Frontal cortex (tissue), 2 donors: ENCODE results near the genes PPP6C and ANGPTL2.

GRCh38 chr9:124868180-124869565 is 6.7 kb downstream of the ARPC5L start:
- RAMPAGE, long total RNA = no peak

- RAMPAGE, long total RNA = no peak
These were observed 7.1 kb upstream of the SCAI start for GRCh38 chr9:125150376-125150850.

DNA sequence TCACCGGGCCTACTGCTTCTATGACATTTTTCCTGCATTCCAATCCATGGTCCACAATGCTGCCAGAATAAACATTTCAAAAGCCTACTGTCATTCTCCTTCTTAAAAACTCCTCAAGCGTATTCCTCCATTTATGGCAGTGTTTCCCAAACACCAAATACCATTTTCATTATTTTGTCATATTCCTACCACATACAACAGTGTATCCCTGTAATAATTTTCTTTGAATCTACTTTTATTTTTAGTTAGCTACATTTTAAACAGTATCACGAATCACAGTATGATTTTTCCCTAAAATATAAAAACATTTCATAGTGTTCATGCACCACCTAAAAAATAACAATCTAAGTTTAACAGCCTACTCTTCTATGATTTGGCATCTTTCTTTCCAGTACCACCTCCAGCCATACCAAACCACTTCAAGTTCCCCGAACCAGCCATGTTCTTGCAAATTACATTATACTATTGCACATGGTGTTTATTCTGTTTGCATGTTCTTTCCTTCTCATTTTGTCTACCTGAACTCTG is 6.3 kb downstream of the PPP6C start:
- RAMPAGE, long total RNA = no peak

- RAMPAGE, long total RNA = no peak
These were observed at the start of gene PPP6C for GRCh38 chr9:125189396-125190445. Gene PPP6C (minus strand): TSS chr9:125189803.

DNA sequence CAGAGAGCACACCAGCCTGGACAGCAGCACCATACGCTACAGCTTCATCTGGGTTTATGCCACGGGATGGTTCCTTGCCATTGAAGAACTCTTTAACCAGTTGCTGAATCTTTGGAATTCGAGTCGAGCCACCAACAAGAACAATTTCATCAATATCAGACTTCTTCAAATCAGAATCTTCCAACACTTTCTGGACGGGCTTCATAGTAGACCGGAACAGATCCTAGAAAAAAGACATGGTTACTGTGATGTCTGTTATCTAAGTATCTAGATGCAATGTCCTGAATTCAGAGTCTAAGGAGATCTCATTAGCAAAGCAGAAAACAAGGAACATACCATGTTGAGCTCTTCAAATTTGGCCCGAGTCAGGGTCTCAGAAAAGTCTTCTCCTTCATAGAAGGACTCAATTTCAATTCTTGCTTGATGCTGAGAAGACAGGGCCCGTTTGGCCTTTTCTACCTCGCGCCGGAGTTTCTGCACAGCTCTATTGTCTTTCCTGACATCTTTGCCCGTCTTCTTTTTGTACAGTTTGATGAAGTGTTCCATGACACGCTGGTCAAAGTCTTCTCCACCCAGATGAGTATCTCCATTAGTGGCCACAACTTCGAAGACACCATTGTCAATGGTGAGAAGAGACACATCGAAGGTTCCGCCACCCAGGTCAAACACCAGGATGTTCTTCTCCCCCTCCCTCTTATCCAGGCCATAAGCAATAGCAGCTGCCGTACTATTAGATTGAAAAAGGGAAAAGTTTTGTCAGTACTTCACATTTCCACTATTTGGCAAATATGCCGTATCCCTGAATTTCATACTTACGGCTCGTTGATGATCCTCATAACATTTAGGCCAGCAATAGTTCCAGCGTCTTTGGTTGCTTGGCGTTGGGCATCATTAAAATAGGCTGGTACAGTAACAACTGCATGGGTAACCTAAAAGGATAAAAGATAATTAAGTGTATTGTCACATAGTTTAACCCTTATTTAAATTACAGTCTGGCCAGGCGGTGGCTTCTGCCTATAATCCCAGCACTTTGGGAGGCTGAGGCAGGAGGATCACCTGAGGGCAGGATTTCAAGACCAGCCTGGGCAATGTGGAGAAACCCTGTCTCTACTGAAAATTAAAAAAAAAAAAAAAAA is 2.2 kb downstream of the HSPA5 start:
- RAMPAGE, long total RNA = no peak

DNA sequence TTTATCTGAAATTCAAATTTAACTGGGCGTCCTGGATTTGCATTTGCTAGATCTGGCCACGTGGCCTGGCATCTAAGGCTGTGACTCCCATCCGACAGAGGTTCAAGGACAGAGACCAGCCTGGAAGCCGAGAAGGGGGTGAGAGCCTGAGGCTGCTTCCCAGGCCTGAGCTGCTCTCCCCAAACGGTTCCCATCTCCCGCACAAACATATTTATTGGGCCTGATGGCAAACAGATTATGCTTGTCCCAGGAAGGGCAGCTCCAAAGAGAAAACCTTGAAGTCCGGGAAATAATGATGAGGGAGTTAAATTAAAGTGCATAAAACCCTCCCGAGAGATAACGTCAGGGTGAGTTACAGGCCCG is 163.6 kb downstream of the GAPVD1 start:
- RAMPAGE, long total RNA = no peak

DNA sequence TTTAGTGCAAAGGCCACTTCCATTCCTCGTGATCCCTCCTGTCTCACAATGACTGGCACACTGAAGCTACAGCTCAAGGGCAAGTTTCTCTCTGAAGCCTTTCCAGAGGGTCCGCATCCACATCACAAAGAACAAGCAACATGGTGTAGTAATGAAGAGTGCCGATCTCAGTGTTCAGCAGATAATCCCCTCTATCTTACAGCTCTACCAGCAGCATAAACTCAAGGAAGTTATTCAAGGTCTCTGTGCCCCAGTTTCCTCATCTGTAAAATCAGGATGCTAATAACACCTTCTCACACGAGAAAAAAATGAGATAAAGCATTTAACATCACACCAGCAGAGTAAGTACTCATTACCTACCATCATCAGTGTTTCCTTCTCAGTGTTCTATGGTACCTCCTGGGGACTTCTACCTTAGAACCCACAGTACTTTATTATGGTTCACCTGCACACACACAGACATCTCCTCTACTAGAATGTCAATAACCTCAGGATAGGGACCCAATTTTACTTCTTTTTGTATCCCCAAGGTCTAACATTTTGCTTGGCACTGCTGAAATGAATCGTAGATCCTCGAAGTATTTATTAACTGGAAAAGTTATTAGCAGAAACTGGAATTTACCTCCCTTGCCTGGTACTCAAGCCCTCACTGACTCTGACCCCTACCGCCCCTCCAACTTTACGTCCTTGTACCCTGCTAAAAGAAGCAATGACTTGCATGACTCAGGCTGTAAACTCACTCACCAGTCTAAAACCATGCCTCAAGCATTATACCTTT is 2.8 kb downstream of the MAPKAP1 start:
- RAMPAGE, long total RNA = no peak

DNA sequence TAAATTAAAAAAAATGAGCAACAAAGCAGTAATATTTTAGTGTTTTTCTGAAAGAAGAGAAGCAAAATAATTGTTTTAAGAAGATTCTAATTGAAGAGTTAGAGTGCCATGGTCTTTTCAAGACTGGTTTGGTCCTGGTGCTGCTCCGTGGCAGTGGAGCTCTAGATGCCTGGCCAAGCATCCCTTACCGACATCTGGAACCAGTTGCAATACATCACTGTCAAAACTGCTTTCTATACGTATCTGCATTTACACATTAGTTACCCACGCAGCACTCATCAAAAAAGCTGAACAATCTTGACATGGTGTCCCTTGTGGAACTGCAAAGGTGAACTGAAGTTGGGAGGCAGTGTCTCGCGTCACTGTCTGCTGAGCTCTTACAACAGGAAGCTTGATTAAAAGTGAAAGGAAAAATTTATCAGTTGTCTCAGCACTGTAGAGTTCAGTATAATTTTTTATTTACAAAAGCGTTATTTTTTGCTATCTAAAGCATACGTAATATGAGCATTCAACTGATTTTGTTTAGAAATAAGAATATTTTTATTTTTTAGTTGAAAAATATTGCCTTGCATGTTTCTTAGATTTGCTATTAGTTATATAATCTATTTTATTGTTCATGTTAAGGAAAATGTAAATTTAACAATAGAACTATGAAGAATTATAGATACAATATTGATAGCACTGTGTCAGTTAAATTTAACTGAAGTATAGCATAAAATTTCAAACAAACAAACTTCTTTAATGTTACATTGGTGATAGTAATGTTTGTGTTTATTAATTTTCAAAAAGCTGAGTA is 82.7 kb downstream of the PBX3 start:
- RAMPAGE, long total RNA = no peak

DNA sequence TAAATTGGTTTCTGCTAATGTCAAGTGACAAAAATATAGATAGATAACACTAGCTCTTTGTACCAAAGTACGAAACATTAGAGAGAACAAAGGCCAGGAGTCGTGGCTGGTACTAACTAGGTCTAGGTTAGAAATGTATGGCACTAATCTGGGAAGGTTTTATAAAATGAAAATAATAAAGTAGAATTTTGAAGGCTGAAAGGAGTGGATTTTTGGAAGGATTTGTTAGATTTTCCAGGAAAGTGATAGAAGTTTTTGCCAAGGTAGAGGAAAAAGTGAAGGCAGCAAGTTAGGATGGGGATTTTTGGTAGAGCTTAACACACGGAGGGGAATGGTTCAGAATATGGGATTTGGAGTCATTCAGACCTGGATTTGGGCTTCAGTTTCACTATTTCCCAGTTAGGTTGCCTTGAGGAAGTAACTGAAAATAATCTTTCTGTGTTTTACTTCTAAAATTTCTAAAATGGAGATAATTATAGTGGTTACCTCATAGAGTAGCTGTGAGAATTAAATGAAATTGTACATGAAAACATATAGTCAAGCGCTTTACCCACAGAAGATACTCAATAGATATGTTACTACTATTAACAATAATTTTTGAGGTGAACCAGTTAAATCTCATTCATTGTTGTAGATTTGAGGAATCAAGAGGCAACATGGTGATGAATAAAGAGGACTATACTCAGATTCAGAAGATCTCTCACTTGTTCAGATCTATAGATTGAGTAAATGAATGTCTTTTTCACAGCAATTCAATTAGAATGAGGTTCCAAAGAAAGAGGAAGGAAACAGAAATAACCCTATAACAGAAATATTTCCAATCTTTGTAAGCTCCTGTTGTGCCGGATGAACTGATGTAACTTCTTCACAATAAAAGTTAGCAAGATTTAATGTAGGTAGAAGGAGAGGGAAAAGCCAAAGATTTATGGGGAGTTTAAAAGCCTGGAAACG is 91.8 kb downstream of the PBX3 start:
- RAMPAGE, long total RNA = no peak

DNA sequence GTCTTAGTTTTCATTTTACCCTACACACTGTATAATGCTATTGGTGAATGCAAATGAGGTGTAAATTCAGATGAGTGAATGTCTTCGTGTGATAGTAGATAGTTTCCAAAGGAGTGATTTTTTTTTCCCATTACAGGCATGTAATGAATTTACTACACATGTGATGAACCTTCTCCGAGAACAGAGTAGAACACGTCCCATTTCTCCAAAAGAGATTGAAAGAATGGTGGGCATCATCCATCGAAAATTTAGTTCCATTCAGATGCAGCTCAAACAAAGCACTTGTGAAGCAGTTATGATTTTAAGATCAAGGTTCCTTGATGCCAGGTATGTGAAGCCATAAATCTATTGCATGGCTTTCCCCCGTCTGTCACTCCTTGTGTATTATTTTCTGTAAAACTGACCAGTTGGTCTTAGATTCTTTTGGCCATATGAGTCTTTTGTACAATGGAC is 182.4 kb downstream of the PBX3 start:
- RAMPAGE, long total RNA = no peak

DNA sequence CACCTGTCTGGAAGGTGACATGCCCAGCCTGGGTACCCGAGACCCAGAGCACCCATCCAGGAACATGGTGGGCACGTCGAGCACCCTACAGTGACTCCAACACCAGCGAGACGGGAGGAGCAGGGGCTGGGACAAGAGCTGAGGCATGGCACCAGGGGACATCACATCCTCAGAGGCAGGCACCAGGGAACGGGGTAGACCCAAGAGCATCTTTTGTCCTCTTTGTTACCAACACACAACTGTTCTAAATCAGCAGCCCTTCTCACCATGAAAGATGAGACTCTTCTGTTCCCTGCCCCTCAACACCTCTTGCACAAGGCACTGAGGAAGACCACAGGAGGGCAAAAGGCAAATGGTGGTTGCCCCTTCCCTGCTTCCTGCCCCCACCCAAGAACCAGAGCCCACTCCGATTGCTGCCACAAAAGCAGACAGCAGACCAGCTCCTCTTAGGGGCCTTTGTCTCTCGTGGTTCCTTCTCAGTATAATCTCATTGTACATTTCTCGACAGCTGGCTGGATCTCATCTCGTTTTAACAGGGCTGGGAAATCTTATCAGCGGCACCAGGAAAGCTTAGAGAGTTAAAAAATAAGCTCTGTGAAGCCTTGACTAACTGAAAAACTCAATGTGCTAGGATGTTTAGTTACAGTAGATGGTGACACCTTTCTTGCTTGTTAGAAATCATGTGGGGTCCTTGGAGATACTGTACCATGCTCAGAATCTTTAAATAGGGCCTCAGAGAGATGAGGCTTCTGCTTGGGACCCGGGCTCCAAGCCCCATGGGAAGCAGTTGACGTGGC is 1.1 kb downstream of the MVB12B start:
- RAMPAGE, long total RNA = no peak

DNA sequence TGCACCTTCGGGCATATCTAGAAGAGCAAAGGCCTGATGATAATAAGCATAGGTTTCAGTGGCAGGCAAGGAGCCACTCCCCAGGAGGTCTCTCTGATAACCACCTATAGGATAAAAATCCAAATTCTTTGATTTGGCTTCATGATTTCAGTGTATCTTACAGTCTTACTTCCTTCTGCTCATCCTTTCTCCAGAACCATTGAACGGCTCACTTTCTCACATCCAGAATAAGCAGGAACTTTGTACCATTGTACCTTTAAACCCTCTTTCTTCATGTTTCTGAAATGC is 18.8 kb downstream of the MVB12B start:
- RAMPAGE, long total RNA = no peak

DNA sequence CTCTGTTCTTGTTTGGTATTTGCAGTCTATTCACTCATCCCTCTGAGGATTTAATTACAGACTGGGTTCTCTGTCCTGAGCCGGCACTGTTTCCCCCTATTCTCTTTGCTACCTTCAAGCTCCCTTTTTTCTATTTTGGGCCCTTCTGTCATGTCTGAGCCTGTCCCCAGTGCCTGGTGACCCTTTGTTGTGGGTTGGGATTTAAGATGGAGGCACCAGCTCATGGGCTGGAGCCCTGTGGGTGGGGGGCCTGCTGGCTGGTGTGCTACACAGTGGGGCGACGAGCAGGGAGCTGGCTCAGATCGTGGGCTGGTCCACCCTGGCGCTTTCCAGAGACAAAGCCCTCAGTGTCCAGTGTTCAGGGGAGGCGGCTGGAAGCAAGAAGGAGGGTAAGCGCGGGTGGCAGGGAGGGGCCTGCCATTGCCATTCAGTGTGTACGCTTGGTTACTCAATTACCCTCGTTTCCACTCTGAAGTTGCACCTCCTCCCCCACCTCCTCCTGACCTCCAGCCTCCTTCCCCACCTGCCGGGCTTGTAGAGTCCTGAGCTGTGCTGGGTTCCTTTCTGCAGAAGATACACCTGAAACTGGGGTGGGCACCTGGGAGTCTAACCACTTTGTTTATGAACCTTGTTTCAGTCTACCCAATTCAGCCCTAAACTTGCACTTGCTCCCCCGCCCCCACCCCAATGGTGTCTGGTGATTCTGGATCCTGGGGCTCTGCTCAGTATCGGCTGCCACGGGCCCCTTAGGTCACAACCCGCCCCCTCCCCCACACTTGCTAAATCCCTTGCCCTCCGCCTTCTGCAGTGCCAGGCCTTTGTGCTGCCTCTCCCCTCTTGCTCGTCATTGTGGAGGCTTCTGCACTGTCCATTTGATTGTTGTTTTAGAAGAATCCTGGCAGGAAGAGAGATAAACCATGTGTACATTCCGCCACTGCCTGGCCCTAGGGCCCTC is 49.9 kb downstream of the MVB12B start:
- RAMPAGE, long total RNA = no peak

- RAMPAGE, long total RNA = no peak
These were observed 63.3 kb downstream of the MVB12B start for GRCh38 chr9:126389957-126390295.

GRCh38 chr9:126421410-126422455 is 95.1 kb downstream of the MVB12B start:
- RAMPAGE, long total RNA = no peak

- RAMPAGE, long total RNA = no peak
These were observed 80.1 kb upstream of the LMX1B start for GRCh38 chr9:126533484-126534136.

DNA sequence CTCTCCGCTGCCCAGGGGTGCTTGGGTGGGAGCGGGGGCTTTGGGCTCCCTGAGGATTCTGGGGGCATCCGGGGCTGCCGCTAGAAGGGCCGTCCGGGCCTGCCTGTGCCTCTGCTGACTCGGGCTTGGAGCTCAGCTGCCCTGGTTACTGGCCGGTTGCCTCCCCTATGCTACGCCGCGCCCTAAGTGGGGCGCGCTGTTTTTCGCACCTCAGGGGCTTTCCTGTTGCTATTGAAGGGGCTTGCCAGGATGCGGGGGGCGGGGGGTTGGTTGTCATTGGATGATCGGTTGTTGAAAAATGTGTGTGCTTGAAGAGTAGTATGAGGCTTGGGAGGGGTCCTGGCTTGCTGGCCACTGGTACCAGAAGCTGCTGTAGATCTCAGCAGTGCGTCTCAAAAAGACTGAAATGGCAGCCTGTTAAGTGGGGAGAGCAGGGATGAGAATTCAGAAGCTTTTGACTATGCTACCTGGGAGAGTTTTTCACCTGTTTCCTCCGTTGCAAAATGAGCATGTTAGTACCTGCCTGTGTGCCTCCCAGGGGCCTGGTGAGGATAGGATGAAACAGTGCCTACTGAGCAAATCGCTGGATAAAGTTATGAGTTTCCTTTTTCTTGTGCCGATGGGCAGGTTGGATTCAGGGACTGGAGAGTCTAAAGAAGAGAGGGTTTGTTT is 1.1 kb downstream of the RALGPS1 start:
- RAMPAGE, long total RNA = no peak

- RAMPAGE, long total RNA = no peak
These were observed 18.3 kb downstream of the RALGPS1 start for GRCh38 chr9:126932748-126933338.

- RAMPAGE, long total RNA = no peak
These were observed 25.3 kb downstream of the RALGPS1 start for GRCh38 chr9:126939855-126940277.

- RAMPAGE, long total RNA = no peak
These were observed at the start of gene ANGPTL2 for GRCh38 chr9:127121883-127122866. Gene ANGPTL2 (minus strand): TSS chr9:127122635.